A549 (cell line): ENCODE measurements around a stretch of chr16.

- PRO-cap = no peak
CAGE:
- cytosol, long polyA plus RNA = no peak
- long polyA plus RNA = no peak
- nucleus, long polyA plus RNA = no peak
Measured at GRCh38 chr16:54283028-54283636, 3.5 kb downstream of the IRX3 start.

DNA sequence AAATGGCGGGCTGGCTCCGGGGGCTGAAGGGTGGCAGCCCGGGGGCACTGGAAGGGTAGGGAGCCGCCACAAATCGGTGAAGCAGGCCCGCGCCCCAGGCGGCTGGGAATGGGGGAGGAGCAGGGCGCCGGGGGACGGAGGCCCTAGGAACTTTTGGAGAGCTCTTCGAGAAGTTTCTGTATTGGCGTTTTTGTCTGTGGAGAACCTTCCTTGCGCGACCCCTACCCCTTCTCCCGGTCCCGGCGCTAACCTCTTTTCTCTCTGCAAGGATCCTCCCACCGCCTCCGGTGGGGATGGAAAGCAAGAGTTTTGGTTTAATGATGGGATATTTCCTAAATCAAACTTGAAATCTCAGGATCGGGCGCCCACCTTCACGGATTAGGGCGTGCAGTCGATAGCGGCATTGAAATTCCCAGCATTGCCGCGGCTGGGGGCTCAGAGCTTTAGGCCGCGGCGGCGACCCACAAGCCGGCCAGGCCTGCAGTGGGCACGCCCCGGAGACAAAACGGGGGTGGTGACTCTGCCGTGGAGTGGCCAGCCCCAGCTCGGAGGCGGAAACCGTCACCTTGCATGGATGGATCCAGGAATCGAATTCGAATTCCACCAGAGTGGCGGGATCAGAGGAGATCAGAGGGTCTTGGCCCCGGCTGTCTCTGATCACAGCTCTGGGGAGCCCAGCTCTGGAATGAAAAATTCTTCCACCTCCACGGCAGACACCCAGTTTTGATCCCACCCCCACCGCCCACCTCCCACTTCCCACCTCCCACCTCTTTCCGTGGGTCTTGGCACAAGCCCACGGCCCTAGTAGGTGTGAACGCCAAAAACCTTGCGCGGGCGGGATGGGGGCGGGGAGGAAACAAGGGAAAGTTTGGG lies 1.0 kb upstream of the IRX3 start:
- PRO-cap = no peak
CAGE:
- cytosol, long polyA plus RNA = no peak
- long polyA plus RNA = no peak
- nucleus, long polyA plus RNA = no peak

DNA sequence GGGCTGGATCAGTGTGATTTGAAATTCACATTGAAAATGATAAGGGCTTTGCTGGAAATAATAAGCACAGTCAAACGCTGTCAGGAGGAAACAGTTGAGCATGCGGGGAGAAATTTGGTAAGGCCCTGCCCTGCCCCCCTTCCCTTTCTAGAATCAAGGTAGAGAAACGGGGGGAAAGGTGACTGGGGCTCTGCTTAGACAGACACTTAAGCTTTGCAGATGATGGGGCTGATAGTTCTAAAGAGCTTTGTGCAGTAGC lies 74.3 kb upstream of the IRX3 start:
- PRO-cap = no peak
CAGE:
- cytosol, long polyA plus RNA = no peak
- long polyA plus RNA = no peak
- nucleus, long polyA plus RNA = no peak

- PRO-cap = no peak
CAGE:
- cytosol, long polyA plus RNA = no peak
- long polyA plus RNA = no peak
- nucleus, long polyA plus RNA = no peak
Measured at GRCh38 chr16:54370682-54371079, 84.1 kb upstream of the IRX3 start.

DNA sequence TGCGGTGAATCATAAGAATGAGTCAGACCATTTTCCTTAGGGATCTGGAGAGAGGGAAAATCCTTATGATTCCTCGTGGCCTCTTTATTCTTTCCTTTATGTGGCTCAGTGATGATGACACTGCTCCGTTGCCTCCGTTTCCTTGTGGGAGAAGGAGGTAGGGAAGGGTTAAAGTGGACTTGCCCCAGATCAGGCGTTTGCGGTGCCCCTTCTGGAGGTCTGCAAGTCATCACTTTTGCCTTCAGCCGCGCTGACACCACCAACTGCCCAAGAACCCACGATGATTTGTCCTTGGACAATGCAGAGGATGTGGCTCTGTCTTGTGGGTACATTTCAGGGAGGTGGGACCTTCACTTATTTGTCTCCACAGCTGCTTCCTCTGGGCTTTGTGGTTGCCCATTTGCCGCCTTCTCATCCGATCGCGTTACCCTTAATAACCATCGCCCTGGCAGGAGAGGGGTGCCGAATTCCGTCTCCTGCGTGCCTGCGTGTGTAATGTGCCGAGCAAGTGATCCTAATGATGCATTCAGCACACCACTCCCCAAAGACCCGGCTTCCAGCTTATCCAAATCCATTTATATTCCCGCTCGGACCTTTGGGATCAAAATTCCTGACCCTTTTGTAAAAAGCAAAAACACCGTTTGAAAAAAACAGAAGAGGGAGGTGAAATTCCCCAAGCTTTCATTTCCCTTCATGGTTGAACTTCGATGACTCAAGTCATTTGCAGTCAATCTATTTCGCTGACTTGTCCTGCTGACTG lies 87.2 kb upstream of the IRX3 start:
- PRO-cap = no peak
CAGE:
- cytosol, long polyA plus RNA = no peak
- long polyA plus RNA = no peak
- nucleus, long polyA plus RNA = no peak

- PRO-cap = no peak
CAGE:
- cytosol, long polyA plus RNA = no peak
- long polyA plus RNA = no peak
- nucleus, long polyA plus RNA = no peak
Measured at GRCh38 chr16:54459014-54459387, 172.4 kb upstream of the IRX3 start.

DNA sequence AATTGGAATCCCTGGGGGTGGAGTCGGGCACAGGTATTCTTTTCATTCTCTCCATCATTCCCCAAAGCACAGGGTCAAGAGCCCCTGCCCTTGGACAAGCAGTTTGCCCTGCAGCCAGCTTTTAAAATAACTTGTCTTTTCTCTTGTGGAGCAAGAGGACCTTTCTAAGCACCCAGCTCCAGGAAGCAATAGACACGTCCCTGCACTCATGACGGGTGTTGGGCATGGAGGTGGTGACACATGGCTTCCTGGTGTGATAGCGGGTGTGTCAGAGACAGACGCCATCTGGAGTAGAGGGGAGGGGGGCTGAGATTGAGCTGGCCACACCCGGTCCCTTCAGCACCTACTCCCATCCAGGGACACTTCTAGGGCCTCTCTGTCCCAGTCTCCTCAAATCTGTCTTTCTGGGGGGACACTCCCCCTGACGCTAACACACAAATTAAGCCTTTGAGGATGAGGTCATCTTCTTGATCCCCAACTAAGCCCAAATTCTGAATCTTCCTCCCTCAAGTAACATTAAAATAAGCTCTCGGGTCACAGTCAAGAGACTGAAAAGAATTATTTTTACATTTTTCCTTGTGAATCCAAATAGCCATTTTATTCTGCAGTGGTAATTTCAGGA lies 216.5 kb upstream of the IRX3 start:
- PRO-cap = no peak
CAGE:
- cytosol, long polyA plus RNA = no peak
- long polyA plus RNA = no peak
- nucleus, long polyA plus RNA = no peak

DNA sequence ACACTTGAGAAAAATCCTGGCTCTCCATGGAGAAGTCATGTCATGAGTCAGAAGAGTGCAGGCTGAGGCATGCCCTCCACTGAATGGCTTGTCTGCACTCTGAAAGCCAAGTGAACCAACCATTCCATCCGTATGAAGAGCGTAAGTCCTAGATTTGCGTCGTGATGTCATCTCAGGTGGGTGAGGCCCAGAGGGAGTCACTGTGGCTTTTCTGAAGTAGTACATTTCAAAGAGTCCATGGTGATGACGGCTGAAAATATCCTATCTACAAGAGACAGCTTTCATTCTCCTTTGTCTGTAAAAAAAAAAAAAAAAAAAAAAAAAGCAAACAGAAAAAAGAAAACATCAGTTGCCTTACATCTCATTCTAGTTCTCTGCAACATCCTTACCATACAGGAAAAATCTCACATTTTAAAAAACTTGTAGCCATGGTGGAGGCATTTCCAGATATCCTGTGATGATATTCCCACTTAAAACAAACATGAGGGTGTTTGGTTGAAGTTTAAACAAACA lies 83.3 kb upstream of the IRX5 start:
- PRO-cap = no peak
CAGE:
- cytosol, long polyA plus RNA = no peak
- long polyA plus RNA = no peak
- nucleus, long polyA plus RNA = no peak

DNA sequence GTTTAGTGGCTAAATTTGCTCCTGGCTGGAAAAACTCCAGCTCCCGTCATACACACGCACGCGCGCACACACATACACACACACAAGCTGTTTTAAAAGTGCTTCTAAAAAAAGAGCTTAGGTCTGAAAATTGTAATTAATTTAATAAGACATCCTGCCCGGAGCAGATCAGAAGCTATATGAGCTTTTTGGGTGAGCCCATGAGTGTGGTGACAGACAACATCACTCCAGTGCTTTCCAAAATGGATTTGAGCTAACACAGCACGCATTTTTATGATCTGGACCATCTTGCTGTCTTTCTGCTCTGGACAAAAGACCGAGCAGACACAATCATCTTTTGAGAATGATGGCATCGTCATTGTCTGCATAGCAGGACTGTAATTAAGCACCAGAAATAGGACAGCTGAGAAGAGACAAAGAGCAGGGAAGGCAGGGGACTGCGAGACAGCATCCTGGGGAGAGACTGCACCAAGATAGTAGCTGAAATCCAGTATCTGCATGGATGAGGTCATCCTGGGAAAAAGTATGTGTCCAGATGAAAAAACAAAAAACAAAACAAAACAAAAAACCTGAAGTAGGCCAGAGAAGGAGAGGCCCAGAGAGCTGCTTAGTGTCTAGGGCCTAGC lies 49.1 kb downstream of the IRX6 start:
- PRO-cap = no peak
CAGE:
- cytosol, long polyA plus RNA = no peak
- long polyA plus RNA = no peak
- nucleus, long polyA plus RNA = no peak

DNA sequence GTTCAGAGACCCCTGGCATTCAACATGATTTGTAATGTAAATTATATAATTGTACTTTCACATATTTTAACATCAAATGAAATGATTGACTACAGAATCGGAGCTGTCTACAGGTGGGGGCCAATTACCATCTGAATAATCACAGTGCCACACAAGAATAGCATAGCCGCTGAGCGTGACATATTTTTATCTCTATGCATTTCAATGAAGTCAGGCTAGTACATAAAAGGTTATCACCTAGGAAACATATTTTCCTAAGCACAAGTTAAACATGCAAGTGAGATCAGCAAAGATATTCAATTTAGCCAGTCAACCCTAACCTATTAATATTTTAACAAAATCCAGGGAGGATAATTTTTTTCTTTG lies 66.9 kb downstream of the IRX6 start:
- PRO-cap = no peak
CAGE:
- cytosol, long polyA plus RNA = no peak
- long polyA plus RNA = no peak
- nucleus, long polyA plus RNA = no peak

DNA sequence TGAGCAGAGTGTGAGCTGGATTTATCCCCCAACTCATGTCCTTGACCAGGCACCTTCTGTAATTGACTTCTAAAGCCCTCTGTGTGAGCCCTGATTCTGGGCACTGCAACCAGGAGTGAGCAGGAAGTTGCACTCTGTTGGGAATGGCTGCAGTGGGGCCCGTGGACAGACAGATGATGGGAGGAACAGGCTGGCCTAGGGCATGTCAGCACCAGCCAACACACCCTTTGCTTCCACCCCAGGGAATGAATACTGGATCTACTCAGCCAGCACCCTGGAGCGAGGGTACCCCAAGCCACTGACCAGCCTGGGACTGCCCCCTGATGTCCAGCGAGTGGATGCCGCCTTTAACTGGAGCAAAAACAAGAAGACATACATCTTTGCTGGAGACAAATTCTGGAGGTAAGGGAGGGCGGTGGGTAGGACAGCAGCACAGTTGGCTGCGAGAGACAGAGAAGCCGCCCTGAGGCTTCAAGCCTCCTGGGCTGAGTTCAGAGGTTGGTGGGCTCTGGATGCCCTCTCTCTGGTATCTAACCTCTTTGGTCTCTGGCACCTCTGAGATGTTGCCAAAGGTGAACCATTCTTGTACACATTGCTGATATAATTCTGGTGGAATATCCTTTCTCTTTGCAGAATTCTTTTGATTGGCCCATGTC lies 10.7 kb upstream of the LPCAT2 start:
- PRO-cap = no peak
CAGE:
- cytosol, long polyA plus RNA = no peak
- long polyA plus RNA = no peak
- nucleus, long polyA plus RNA = no peak

- PRO-cap = no peak
CAGE:
- cytosol, long polyA plus RNA = no peak
- long polyA plus RNA = no peak
- nucleus, long polyA plus RNA = no peak
Measured at GRCh38 chr16:56262013-56262703, 70.9 kb downstream of the GNAO1 start.

- PRO-cap = no peak
CAGE:
- cytosol, long polyA plus RNA = no peak
- long polyA plus RNA = no peak
- nucleus, long polyA plus RNA = no peak
Measured at GRCh38 chr16:56270839-56271068, 79.5 kb downstream of the GNAO1 start.

DNA sequence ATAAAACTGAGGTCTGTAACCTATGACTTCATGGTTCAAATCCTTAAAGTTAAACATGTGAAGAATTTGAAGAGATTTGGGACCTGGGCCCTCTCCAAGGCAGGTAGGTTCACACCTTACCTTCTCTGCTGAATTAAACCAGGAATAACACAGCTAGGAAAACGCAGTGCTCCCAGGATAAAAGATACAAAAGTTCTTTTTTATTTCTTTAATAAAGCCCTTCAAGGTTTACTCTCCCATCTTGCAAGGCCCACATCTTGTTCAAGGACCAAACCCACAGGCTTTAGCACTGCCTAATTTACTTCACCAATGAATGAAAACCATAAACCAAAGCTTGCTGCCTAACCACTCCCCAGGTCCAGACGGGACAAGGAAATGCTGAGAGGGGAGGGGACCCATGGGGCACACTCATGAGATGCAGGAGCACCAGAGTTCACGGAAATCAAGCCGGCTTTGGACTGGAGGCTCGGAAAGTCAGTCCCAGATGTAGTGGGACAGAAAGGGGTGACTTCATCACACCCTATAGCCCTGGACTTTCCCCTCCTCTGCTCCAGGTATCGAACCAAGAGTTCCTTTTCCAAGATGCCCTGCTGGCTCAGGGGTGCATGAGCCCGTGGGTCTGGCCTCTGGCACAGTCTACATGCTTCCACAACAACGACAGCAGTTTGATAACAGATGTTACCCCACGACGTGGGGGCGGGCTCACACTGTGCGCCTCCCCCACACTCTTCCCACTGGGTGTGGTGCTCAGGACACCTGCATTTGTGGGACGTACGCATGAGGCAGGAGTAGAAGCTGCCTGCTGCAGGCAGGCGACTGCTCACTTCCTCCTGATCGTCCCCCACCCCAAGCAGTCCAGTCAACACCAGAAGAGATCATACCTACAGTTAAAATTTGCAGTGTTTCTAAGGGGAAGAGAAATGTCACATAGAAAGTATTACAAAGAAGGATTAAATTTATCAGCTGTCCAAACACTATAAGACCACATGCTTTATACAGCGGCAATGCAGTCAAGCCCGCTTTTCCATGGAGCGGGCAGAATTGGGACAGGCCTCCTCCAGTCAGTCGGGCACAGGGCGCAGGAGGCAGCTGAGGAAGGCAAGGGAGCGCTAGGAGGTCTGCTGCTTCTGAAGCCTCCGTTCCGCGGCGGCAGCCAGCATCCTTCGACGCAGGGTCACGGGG lies 63.2 kb downstream of the AMFR start:
- PRO-cap = no peak
CAGE:
- cytosol, long polyA plus RNA = no peak
- long polyA plus RNA = no peak
- nucleus, long polyA plus RNA = no peak

DNA sequence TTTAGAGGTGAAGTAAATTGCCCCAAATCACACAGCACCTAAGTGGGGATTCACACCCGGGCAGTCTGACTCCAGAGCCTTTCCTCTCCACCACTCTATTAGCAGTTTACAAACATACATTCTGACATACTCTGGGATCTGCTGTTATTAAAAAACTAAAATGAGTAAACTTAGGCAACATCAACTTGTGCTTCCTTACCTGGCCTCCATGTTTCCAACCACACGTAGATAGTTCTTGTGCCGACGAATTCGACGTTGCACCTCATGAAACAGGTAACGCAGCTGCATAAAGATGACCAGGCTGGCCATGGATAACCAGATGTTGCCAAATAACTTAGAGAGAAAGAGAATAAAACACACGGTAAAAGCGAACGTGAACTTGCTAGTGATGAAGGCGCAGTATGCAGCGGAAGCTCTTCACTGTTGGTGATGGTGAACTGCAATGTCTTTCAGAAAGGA lies 22.5 kb downstream of the AMFR start:
- PRO-cap = no peak
CAGE:
- cytosol, long polyA plus RNA = no peak
- long polyA plus RNA = no peak
- nucleus, long polyA plus RNA = no peak

GRCh38 chr16:56610043-56611051 lies 2.0 kb downstream of the MT2A start:
- PRO-cap = no peak
CAGE:
- cytosol, long polyA plus RNA = no peak
- long polyA plus RNA = no peak
- nucleus, long polyA plus RNA = no peak

GRCh38 chr16:56642873-56643300 lies 4.4 kb downstream of the MT1A start:
- PRO-cap = no peak
CAGE:
- cytosol, long polyA plus RNA = no peak
- long polyA plus RNA = no peak
- nucleus, long polyA plus RNA = no peak

DNA sequence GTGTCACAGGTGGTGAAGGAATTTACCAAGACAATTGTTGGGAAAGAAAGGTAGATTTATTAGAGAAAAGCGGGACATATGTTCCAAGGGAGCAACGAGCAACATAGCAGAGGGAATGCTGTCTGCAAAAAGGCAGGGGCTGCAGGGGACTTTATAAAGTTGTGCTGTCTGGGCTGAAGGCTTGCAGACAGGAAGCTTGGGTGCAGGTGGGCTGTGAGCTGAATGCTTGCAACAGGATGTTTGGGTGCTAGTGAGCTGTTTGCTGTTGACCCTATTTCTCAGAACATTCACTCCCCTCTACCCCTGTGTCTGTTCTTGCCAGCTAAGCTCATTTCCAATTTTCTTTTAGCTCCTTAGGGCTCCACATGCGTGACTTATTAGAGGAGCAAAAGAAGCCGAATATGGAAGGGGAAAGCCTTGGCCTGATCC lies 21.5 kb upstream of the NUP93 start:
- PRO-cap = no peak
CAGE:
- cytosol, long polyA plus RNA = no peak
- long polyA plus RNA = no peak
- nucleus, long polyA plus RNA = no peak

GRCh38 chr16:56728915-56729334 lies 1.0 kb upstream of the NUP93 start:
- PRO-cap = no peak
CAGE:
- cytosol, long polyA plus RNA = no peak
- long polyA plus RNA = no peak
- nucleus, long polyA plus RNA = no peak

DNA sequence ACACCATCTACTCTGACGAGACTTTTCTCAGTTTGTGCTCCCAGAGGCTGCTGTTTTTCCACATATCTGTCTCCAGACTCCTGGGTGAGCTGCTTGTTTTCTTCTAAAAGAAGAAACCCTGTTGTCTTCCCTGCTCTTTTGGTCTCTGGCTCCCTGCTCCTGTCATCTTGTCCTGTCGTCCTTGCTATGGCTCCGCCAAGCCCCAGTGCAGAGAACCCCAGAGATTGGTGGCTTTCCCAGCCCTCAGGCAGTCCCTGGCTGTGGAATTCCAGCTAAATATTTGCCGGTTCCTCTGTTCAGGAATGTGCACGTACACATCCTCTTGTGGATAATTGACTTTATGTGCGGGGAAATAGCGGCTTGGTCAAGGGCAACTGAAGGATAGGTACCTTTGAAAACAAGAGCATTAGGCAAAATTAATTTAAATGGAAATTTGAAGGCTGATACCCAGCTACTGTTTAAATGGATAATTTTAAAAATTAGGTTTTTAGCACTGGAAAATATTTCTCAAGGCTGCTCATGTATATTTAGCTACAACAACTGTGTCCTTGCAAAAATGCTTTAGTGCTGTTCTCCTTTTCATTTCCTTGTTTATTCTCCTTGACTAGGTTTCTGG lies 50.2 kb upstream of the SLC12A3 start:
- PRO-cap = no peak
CAGE:
- cytosol, long polyA plus RNA = no peak
- long polyA plus RNA = no peak
- nucleus, long polyA plus RNA = no peak